Omental fat pad (tissue), 4 donors: ENCODE data around the genes MICALL2 and ELFN1.

DNA sequence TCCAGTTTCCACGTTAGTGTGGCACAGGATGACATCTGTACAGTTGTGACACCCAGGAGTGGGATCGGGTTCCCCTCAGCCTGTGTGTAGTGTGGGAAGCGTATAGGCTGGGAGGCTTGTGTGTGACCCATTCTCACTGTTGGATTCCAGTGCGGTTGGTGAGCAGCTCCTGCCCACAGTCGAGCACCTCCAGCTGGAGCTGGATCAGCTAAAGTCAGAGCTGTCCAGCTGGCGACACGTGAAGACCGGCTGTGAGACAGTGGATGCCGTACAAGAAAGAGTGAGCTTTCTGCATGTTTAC, 18.7 kb upstream of the GET4 start:
- PRO-cap: no peak
- RAMPAGE, long total RNA, 4 experiments: no peak in any of the 4 experiments

DNA sequence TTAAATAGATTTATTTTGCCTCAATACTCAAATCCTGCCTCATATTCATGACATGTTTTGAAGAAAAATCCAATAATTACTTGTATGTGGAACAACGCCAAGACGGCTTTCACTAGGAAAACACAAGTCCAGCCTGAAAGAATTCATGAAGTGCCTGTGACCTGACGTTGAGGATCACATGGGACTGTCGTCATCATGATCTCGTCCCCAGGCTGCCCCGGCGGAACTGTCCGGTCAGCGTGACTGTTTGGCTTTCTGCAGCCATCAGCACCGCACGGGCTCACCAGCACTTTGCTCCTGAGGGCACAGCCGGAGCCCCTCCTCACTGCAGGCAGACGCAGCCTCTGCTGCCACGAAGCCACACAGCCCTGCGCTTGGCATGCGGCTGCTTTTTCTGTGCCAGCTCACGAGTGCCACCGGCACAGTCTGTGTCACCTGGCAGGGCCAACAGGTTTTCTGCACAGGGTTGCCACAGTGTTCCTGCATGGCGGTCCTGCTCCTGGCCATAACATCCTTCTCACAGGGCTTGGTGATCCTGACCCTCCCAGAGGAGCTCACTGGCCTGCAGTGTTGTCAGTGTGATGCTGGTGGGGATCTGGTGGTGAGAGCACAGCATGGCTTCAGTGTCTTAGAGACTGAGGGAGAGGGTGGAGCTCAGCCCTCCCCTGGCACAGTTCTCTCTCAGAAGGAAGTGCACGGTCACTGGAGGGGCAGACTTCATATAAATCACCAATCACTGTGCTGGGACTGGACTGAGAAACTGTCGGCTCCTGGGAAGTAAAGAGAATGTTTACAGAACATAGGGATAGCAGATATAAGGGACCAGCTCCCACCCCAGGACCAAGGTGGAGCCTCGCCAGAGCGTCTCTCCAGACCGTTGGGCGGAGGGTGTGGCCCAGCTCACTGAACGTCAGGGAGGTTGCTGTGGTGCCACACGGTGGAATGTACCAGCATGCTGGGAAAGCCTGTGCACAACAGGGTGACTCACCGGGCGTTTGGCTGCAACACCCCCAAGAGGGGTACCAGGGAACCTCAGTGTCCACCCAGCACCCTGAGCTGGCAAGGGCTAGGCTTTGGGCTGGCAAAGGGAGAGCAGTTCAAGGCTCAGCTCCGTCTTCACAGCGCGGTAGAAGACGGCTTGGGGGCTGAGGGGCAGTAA, 9.1 kb upstream of the GET4 start:
- PRO-cap: no peak
- RAMPAGE, long total RNA, 4 experiments: no peak in any of the 4 experiments

GRCh38 chr7:871904-872531, 4.3 kb upstream of the GET4 start:
- PRO-cap: no peak
- RAMPAGE, long total RNA, 4 experiments: no peak in any of the 4 experiments

DNA sequence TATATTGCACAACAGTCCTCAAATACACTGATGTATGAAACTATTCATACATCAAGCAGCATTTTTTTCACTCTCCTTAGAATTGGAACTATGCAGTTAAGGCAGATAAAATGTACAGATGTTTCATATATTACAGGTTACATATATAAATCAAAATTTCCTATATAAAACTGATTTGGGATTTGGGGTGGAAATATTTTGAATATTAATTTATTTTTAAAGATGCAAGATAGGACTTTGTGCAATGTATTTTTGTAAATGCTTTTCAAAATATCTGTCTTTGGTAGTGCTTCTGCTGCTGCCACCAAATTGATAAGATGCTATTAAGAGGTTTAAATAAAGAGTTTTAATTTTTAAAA, 1.8 kb upstream of the GET4 start:
- PRO-cap: no peak
- RAMPAGE, long total RNA, 4 experiments: no peak in any of the 4 experiments

DNA sequence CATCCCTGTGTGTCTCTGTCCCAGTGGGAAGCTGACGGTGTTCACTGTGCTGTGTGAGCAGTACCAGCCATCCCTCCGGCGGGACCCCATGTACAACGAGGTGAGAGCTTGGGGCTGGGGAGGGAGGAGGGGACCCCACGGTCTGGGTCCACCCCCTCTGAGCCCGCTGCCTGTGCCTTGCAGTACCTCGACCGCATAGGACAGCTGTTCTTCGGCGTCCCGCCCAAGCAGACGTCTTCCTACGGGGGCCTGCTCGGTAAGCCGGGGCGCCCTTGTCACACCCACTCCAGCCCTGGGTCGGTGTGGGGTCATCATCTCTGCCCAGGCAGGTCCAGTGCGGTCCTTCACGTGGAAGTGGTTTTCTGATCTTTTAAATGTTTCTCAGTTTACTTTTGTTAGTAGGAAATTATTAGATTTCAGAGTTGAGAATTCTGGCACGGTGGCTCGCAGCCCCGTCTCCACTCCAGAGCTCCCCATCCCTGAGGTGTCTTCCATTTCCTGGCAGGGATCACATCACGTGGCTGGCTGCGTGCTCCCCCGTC, 17.4 kb downstream of the GET4 start:
- PRO-cap: no peak
- RAMPAGE, long total RNA, 4 experiments: no peak in any of the 4 experiments

DNA sequence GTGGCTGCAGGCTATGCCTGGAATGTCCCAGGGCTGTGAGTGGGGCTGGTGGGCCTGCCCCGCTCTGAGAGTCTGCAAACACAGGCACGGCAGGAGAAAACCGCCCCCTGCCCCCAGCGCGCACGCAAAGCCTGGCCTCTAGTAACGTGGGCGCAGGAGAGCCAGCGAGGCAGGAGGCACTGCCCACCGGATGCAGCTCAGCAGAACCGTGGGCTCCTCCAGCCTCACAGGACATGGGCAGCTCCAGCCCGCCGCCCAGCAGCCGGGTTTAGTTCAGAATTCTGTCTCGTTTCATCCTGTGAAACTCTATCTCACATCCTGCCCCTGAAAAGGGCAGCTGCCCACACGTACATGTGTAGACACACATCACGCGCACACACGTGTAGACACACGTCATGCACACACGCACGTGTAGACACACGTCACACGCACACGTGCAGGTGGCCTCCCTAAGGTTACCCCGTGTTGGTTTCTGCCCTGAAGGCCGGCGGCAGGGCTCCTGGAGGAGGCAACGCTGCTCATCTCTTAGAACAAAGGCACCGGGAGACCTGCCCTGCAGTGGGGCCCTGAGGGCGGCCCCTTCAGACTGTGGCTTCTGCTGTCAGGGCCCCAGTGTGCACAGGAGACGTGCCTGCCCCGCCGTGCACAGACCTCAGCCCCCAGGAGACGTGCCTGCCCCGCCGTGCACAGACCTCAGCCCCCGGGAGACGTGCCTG, 16.8 kb downstream of the CYP2W1 start:
- PRO-cap: no peak
- RAMPAGE, long total RNA, 4 experiments: no peak in any of the 4 experiments

- PRO-cap: no peak
- RAMPAGE, long total RNA, 4 experiments: no peak in any of the 4 experiments
These were observed 18.3 kb upstream of the GPR146 start for GRCh38 chr7:1025802-1026746.

DNA sequence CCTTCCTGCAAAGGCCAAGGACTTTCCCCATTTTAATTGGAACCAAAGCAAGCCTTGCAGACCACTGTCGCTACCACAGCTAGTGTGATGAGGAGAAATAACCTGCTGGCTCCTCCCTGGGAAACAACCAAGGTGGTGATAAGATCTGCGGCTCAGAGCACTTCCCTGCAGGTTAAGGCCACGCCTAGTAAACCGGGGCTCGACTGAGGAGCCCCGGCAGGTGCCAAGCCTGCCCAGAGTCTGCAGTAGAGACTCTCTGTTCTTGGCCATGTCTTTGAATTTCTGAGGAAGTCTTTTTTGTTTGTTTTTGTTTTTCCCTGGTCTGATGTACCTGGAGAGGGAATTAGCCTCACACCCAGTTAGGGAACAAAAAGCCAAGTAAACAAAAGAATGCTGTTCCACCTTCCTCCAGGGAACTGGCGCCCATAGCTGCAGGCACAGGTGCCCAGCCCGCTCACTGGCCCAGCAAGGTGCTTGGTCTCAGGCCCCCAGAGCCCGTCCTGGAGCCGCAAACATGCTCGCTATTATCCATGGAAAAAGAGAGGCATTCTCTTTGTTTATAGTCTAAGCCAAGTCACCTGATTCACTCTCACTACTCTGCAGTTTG, 2.5 kb downstream of the GPR146 start:
- PRO-cap: no peak
- RAMPAGE, long total RNA, 4 experiments: no peak in any of the 4 experiments

- PRO-cap: no peak
- RAMPAGE, long total RNA, 4 experiments: no peak in any of the 4 experiments
These were observed 21.2 kb downstream of the GPR146 start for GRCh38 chr7:1065505-1065996.

- PRO-cap: no peak
- RAMPAGE, long total RNA, 4 experiments: no peak in any of the 4 experiments
These were observed 15.0 kb downstream of the C7orf50 start for GRCh38 chr7:1122885-1123516.

- PRO-cap: no peak
- RAMPAGE, long total RNA, 4 experiments: no peak in any of the 4 experiments
These were observed 66.2 kb downstream of the UNCX start for GRCh38 chr7:1298913-1299182.

DNA sequence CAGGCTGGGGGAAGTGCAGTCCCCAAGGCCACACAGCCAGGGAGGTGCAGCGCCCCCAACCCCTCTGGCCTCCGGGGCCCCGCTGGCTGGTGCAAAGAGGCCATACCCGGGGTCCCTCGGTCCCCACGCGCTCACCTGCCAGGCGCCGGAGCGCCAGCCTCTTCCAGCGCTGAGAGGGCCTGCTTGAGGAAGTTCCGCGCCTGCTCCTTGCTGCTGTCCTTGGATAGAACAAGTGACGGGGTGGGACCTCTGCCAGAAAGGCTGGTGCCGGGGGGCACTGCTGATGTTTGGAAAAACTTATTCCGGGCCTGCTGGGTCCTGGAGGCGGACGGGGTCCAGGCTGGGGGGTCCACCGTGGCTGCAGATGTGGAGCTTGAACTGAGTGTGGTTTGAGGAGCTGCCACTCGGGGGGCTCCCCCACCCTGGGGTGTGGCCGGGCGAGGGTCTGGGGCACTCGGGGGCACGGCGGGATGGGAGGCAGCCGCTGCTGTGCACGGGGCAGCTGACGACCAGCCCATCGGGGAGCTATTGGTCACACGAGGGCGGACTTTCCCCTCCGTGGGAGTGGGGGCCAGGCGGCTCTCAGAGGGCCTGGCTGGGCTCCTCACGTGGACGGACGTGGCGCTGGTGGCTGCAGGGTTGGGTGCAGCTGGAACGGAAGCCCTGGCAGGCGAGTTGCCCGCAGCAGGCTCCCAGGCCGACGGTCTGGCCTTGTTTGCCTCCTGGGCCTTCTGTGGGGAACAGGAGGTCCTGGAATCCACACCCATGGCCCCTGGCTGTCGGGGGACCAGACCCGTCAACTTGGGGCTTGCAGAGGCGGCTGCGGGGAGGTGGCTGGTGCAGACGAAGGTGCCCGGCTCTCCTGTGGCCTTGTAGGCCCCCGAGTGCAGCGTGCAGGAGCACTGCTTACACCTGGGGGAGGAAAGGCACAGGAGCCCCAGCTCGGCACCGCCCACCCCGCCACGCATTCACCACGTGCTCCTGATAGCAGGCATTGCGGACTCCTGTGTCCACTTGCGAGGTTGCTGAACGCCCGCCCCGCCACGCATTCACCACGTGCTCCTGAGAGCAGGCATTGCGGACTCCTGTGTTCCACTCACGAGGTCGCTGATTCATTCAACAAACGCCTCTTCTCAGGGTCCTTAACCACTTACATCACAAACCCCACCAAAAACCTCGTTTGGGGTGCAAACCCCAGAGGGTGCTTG, 14.3 kb downstream of the MICALL2 start:
- PRO-cap: no peak
- RAMPAGE, long total RNA, 4 experiments: no peak in any of the 4 experiments

- PRO-cap: unidirectional peak, minus-strand start at chr7:1459470
- RAMPAGE, long total RNA, 4 experiments: no peak in any of the 4 experiments
These were observed at the start of gene MICALL2 for GRCh38 chr7:1459068-1460215. MICALL2 (minus strand) TSS chr7:1459470.

DNA sequence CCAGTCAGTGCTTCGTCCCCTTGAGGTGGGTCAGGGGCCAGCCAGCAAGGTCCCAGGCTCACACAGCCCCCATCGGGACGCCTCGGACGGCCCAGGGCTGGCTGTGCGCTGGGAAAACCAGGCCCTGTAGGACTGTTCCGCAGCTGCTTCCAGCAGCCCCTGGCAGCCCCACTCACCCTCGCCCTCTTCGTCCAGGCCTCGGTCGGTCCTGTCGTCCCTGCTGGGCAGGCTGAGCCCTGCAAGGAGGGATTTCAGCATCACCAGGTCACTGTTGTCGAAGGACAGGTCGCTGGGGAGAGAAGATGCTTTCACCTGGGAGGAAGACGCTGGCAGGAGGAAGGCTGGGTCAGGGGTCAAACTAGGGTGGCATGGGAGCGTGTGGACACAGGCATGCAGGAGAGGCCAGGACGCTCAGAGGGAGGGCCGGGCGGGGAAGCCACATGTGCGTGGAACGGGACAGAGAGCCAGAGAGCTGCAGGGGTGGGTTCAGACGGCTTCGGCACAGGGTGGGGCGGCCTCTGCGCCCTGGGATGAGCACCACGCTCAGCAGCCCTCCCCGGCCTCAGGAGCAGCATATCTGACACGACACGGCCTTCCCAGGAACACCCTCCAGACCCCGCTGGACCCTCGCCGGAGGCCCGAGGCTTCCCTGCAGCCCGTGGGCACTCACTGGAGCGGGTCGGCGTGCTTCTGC, 13.8 kb upstream of the MICALL2 start:
- PRO-cap: no peak
- RAMPAGE, long total RNA, 4 experiments: no peak in any of the 4 experiments

GRCh38 chr7:1554897-1555706, 903 bp downstream of the TMEM184A start:
- PRO-cap: no peak
- RAMPAGE, long total RNA, 4 experiments: no peak in any of the 4 experiments

- PRO-cap: no peak
- RAMPAGE, long total RNA, 4 experiments: no peak in any of the 4 experiments
These were observed 2.6 kb downstream of the PSMG3 start for GRCh38 chr7:1567000-1567909.

- PRO-cap: no peak
- RAMPAGE, long total RNA, 4 experiments: no peak in any of the 4 experiments
These were observed at the start of gene ELFN1 for GRCh38 chr7:1669473-1670401. ELFN1 (plus strand) TSS chr7:1670277.

DNA sequence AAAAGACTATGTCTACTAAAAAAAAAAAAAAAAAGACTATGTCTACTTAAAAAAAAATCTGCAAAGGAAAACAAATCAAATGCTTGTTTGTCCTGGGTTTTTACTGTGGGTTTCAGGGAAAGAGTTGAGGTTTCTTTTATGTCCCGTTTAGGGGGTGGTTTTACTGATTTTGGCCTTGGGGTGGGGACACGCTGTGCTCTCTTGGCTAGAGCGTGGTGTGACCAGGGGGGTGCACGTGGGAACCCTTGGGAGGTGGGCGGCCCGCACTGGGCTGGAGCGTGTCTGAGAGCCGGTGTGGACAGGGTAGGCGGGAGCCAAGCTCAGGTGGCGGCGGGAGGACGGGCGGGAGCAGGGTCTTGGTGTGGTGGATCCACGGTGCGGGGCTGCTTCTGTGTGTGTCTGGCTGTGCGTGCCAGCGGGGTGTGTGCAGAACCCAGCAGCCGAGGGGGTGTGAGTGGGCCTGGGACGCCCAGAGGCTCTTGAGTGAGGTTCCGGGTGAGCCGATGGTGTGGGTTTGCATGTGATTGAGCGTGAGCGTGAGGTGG, 77.9 kb downstream of the ELFN1 start:
- PRO-cap: no peak
- RAMPAGE, long total RNA, 4 experiments: no peak in any of the 4 experiments

DNA sequence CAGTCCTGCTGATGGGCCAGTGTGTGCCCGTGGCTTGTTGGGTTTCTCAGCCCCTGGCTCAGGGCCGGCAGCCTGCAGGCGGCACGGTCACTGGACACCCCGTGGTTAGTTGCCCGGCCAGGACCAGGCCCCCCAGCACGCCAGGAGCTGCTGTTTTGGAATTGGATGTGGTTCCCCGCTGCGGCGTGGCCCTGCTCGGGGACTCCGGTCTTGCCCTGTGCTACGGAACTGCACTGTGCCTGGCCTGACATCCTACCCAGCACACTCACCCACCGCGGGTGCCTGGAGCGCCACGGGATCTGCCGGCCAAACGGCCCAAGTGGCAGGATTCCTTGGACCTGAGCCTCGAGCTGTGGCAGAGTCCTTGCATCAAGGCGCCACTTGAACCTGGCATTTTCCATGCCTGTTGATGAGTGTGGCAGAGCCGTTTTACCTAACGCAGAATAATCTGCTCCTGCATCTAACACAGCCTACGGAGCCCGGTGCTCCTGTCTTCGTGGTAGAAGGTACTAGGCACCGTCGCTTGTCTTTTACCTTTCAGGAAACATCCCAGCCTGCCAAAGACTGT, 89.1 kb downstream of the ELFN1 start:
- PRO-cap: no peak
- RAMPAGE, long total RNA, 4 experiments: no peak in any of the 4 experiments

- PRO-cap: no peak
- RAMPAGE, long total RNA, 4 experiments: no peak in any of the 4 experiments
These were observed 202.6 kb downstream of the ELFN1 start for GRCh38 chr7:1872482-1873228.